Sternocleidomastoid (tissue), 1 donor: ENCODE measurements around a stretch of chr17.

DNA sequence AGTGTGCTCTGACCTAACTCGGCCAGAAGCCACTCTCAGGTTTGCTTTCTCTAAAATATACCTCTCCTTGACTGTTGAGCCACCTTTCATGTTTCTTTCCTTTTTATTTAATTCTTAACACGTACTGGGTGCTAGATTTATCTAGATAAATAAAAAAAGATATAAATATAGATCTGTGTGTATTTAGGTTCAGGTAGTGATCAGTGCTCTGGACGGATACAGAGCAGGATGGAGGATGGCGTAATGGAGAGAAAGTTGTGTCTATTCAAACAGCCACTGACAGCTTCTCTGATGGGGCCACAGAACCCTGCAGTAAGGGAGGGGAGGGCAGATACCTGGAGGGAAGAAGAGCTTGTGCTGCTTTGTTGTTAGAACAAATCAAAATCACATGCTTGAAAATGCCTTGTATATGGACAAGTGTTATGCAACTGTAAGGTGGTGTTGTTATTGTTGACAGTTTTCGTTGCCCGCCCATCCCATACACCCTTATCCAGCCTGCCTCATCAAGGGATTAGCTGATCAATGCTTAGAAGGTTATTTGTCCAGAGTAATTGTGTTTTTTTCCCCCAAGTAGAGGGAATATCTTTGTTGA, 170.2 kb downstream of the UTP18 start:
- PRO-cap: no peak

DNA sequence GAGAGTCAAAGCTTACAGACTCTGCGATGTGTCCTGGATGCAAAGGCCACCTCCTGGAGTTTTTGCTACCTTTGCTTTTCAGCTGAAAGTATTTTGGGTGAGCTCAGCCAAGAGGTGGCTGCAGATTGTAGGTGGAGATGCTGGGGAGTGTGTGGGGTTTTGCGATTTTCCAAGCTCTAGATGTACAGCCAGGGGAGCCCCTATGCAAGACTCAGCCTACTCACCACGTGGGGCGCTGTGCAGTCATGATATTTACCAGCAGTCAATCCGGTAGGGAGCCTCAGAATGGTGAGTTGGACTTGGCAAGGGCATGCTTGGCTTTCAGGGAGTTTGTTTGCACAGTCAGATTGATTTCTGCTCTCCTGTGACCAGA, 175.2 kb downstream of the UTP18 start:
- PRO-cap: no peak

GRCh38 chr17:51820788-51821113, 337.8 kb downstream of the CA10 start:
- PRO-cap: unidirectional peak, minus-strand start at chr17:51820960

- PRO-cap: no peak
These were observed 180.6 kb downstream of the CA10 start for GRCh38 chr17:51977975-51978206.

- PRO-cap: no peak
These were observed 453.7 kb upstream of the CA10 start for GRCh38 chr17:52612201-52612633.

- PRO-cap: no peak
These were observed 7.3 kb downstream of the HLF start for GRCh38 chr17:55271981-55272440.

- PRO-cap: no peak
These were observed 19.7 kb downstream of the HLF start for GRCh38 chr17:55284071-55285226.

DNA sequence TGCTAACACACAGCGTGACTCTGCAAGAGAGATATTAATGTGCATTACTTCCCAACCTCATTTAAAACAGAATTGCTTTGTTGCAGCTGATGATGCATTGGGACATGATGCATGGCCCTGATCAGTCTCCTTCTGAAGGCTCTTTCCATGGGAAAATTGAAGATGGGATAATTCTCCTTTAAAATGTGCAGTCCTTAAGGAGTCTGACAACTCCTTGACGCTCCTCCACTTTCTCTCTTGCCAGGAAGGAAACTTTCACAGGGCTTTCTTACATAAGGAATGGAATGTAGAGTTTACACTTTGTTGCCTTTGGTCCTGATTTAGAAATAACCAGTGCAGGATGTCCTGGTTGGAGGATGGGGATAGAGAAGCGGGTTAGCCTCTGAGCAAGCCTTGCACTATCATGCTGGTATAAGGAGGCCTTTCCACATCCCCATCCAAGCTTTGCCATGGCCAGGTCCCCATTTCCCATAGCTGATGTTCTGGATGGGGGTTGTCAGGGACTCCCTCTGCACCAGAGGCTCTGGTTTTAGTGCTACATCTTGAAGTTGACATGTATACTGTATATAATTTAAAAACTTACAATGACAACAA, 21.7 kb upstream of the MMD start:
- PRO-cap: no peak

GRCh38 chr17:55587442-55588246, 135.0 kb downstream of the TMEM100 start:
- PRO-cap: no peak

- PRO-cap: no peak
These were observed 119.1 kb upstream of the ANKFN1 start for GRCh38 chr17:56034014-56034682.

- PRO-cap: no peak
These were observed 216.4 kb downstream of the ANKFN1 start for GRCh38 chr17:56369695-56369986.

GRCh38 chr17:56412524-56412914, 181.0 kb upstream of the NOG start:
- PRO-cap: no peak

DNA sequence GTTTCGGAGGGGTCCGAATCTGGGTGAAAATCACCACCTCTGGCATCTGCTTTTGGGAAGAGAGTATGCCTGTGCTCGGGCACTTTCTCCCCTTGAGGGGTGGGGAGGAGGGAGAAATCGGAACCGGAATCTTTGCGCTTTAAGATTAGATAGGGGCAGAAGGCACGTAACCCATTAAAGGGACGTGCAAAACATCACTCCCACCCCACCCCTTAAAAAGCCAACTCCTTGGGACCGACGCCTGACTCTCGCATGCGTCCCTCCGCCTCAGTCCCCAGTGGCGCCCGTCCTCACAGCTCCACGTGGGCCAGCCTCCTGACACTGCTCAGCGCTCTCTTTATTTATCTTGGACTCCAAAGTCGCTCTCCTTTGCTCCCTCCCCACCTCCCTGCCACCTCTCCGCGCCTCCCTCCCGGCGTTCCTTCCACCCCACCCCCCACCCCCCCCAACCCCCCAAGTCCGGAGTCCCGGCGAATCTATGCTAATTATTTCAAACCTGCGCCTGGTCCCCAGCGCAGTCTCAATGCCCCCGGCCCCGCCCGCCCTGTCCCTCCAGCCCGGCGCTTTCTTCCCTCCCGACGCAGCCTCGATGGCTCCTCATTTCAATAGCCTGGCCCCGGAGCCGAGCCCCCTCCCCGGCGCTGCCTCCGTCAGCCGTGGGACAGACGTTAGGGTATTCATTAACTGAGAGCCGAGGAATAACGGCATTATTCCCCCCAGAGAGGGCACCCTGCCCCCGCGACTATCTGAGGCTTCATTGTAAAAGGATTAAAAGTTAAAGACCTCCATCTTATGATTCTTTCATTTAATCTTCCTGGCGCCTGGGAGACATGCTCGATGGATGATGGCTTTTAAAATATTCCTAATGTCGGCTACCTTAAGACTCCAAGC, 3.1 kb downstream of the NOG start:
- PRO-cap: no peak

- PRO-cap: no peak
These were observed 114.1 kb downstream of the NOG start for GRCh38 chr17:56707590-56708045.

DNA sequence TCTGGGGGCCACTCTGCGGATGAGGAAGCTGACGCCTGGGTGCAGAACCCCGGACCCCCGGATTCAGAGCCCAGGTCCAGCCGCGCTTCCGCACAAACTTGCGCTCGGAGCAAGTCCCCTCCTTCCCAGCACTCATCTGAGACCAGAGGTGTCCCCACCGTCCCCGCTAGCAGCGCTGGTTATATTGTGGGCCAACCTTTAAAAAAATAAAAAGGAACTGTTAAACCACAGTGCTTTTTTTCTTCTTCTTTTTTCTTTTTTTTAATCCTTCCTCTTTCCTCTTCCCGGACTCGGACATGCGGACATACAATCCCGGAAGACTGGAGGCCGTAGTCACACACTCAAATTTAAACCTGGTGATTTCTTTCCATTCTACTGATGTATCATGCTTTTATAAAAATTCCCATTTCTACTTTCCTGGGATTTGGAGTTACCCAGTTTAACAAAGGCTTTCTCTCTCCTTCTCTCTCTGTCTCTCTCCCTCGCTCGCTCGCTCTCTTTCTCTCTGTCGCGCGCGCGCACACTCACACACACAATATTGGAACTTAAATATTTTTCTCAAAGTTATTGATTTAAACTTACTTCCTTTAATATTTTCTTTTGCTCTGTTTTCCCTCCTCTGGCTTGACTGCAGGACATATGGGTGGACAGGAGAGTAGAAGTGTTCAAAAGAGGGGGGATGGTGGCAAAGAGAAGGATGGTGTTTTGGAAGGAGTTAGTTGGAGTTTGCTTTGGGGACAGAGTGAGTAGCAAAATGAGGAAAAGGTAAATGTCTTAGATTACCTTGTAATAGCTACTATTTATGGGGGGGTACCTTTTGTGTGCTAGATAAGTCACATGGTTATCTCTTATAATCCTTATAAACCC, 688 bp upstream of the TRIM25 start:
- PRO-cap: bidirectional peak, plus-strand start at position 309 of the sequence, minus-strand start at position 138 of the sequence

DNA sequence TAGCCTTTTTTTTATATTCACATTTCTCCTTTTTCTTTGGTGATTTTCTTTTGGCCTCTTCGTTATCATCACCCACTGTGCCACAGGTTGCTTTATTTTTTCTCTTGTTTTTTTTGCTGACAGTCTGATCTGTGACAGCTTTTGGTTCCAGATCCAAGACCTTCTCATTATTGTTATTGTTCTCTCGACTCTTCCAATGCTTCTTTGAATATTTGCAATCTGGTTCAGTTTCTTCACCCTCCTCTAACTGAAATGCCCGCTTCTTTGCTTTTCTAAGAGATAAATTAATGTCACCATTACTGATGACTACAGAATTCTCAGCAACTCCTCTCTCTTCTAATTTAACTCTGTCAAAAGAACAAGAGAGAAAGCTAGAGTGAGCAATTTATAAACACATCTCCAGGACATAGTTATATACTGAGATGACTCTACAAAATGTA, 10.2 kb downstream of the COIL start:
- PRO-cap: no peak

- PRO-cap: unidirectional peak, plus-strand start at chr17:57036261
These were observed 49.1 kb upstream of the AKAP1 start for GRCh38 chr17:57035829-57036434.

- PRO-cap: no peak
These were observed 16.8 kb upstream of the AKAP1 start for GRCh38 chr17:57068271-57068640.

GRCh38 chr17:57086115-57086687, 1.2 kb downstream of the AKAP1 start:
- PRO-cap: no peak

GRCh38 chr17:57284902-57285332, 28.6 kb downstream of the MSI2 start:
- PRO-cap: no peak